Thoracic aorta endothelial cell (primary cell): ENCODE measurements around a stretch of chr11.

DNA sequence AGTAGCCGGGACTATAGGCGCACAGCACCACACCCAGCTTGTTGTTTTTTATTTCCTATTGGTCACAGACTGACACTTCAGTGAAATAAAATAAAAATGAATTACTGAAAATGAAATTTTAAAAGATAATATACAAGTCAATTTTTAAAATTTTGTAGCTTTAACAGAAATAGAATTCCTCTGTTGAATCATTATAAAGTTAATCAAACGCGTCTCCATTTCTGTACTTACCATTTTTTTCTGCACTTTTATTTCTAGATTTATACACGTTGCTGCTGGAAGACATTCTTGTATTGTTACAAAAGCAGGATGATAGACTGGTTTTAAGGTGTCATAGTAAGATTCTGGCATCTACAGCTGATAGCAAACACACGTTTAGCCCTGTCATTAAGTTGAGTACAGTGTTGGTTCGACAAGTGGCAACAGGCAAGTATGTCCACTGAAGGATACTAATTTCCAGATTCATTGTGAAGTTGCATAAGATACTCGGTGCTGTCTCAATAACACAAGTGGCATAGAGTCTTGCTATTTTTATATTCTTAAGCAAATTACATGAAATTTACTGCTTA lies 36.4 kb upstream of the GRIK4 start:
- CAGE, long polyA plus RNA = no peak

DNA sequence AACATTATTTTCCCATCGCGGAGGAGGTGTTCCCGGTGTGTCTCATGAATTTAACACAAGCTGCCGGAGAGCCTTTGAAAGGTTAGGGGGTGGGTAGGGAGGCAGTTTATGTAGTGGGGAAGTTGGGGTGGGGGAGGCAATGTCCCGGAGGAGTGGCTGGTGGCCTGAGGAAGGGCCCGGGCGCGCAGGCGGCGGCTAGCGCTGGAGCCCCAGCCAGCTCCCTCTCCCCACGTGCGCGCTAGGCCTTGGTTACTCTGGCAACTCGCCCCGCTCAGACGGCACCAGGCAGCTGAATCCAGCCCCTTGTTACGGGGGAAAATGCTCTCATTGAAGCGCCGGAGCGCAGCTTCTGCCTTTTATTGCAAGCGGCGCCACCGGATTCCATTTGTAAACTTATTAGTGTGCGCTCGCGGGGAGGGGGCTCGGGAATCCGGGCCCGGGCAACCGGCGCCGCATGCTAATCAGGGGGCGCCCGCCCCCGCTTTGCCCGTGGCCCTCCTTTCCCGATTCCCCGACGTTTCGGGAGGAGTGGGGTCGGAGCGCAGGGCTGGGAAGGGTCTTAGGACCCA lies 52.5 kb downstream of the GRIK4 start:
- CAGE, long polyA plus RNA = no peak

- CAGE, long polyA plus RNA = no peak
Measured at GRCh38 chr11:120883725-120884254, 140.1 kb upstream of the TBCEL start.

DNA sequence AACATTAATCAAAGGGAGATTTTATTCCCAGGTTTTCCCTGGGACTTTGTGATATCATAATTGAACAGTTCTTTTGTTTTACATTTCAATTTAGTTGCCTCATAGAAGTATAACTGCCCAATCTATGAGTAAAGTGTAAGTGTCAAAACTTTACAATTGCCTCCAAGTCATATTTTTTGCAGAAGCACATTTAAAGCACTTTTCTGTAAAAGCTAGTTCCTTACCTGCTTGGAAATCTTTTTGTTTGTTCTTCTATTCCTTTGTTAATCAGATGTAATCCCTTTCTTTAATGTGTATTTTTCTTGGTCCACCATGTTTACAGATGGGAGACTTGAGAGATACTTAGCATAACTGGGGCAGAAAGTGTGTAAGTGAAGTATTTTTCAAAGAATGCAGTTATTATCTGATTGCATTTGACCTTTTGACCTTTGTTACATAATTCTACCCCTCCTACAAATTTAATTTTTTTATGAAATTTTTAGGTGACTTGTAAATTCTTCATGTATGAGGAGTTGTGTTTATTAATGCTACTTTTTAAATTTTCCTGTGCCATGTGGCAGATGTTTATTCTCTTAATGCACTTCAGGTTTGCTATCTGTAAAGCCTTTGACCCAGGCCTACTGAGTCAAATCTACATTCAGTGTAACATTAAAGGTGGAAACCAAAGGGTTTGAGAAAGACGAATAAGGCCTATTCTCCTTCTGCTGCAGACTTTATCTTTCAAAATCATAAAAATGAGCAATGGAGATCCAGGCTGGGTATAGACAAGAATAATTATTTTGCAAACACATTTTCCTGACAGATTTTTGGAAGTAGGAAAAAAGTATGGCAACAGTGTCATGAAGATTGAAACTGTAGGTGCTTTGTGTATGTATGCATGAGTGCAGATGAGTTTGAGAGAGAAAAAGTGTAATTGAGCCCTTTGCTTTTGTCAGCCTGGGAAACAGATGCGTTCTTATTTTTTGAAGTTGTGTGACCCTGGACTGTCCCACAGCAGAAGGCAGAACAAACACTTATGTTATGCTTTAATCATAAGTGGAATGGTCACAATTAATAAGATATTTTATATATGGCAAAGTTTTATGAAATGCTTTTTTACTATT lies 12.5 kb upstream of the TECTA start:
- CAGE, long polyA plus RNA = no peak

DNA sequence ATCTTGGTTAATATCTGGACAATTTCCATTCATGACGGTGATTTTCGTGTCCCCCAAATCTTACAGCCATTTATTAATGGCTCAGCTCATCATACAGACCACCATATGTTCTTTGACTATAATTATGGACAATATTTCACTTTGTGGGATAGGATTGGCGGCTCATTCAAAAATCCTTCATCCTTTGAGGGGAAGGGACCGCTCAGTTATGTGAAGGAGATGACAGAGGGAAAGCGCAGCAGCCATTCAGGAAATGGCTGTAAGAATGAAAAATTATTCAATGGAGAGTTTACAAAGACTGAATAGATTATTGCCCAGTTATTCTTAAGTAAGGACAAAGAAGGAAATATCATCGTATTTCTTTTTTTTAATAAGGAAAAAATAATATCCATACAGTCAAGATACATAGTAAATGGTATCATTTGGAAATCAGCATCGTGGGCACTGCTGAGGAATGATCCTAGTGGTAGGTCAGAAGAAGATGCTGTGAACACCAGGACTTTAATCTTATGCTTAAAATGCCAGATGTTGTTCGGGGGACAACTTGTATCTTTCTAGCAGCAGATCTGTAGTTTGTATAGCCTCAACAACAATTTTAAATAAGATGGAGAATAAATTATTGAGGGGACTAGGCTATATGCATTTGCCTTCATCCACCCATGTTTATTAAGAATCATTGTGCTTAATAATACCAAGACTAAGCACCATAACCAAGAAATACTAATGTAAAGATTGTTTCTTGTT lies 14.8 kb downstream of the SC5D start:
- CAGE, long polyA plus RNA = no peak

GRCh38 chr11:121357714-121358219 lies 65.2 kb downstream of the SC5D start:
- CAGE, long polyA plus RNA = no peak

GRCh38 chr11:121446781-121447123 lies 5.4 kb upstream of the SORL1 start:
- CAGE, long polyA plus RNA = no peak

GRCh38 chr11:121459398-121460109 lies 7.4 kb downstream of the SORL1 start:
- CAGE, long polyA plus RNA = no peak

GRCh38 chr11:121479867-121480364 lies 27.8 kb downstream of the SORL1 start:
- CAGE, long polyA plus RNA = no peak

GRCh38 chr11:121631895-121632597 lies 179.9 kb downstream of the SORL1 start:
- CAGE, long polyA plus RNA = no peak

DNA sequence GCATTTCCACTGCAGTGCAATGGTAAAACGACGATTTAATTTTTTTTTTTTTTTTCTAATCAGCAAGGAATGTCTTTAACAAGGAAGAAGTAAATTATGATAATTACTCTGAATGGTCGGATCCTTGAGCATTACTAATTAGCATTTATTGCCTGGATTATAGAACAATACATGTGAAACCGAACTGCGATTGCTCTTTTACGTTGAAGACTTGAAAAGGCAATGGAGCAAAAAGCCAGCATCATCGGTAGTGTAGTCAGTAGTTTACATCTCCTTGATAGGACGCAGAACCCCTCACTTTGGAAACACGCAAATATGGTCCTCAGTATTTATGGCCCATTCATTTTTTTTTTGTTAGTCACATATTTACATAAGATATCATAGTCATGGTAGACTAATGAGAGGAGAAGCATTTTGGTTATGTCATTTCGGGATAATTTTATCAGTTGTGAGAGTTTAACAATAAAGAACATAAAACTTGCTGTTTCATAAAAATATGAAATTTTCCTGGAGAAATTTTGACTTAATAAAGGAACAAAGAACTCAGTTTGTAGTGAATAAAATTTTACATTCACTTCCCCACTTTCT lies 20.1 kb downstream of the BLID start:
- CAGE, long polyA plus RNA = no peak

- CAGE, long polyA plus RNA = no peak
Measured at GRCh38 chr11:122173536-122174081, 57.6 kb upstream of the BLID start.

DNA sequence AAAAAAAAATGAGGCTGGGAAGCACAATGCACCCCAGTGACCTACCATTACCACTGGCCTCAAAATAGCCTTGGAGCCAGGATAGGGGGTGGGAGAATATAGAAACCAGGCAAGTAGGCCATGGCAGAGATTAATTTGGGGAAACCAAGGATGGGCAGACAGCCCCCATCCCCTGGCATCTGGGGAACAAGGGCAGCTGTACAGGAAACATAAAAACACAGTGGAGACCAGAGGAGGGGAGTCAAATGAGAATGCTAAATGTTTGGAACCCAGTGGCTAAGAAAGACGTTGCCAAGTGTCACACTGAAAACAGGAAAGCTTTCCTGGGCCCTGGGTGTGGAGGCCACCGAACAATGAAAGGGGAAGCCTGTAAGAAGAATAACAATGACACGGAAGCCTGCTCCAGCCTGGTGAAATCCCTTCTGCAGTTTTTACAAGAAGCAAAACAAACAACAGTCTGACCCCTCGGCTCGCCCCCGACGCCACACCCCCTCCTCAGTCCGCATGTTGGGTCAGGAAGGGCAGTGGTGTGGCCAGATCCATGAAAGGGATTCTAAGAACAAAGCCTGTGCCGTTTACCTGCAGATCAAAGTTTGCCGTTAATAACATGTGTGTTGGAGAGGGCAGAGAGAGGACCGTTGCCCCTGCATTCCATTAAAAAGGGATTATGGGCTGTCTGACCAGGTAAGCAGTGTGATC lies 113.5 kb upstream of the BLID start:
- CAGE, long polyA plus RNA = no peak

DNA sequence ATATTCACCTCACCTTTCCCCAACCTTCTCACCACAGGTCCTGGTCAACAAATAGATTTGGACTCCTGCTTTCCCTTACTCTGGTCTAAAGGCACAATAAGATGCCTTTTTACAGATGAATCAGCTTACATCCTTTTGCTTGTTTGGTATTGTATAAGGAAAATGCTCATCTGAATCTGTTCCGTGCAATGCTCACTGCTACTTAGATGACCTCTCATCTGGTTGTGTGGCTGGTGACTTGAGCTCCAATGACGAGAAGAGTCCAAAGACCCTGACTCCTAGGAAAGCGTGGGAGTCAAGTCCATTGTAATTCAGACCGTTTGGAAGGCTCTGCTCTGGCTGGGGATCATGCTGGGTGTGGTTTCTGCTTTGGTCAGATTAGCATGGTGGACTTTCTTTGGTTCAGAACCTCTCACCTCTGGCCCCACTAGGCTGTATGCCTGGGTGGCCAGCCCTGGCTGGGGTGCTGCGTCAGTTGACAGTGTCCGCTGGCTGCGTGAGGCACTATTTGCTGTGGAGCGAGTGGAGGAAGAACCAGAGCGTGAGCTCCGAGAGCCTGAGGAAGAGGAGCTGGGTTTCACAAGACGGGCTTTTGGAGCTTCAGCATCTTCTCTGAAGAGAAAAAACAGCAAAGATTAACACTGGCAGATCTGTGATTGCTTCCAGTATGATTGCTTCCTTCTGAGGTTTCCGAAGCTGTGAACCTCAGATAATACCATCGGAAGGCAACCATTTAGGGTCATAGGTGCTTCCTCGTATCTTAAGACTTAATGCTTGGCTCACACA lies 11.4 kb upstream of the HSPA8 start:
- CAGE, long polyA plus RNA = no peak

- CAGE, long polyA plus RNA = no peak
Measured at GRCh38 chr11:123083244-123084119, 21.5 kb upstream of the HSPA8 start.

DNA sequence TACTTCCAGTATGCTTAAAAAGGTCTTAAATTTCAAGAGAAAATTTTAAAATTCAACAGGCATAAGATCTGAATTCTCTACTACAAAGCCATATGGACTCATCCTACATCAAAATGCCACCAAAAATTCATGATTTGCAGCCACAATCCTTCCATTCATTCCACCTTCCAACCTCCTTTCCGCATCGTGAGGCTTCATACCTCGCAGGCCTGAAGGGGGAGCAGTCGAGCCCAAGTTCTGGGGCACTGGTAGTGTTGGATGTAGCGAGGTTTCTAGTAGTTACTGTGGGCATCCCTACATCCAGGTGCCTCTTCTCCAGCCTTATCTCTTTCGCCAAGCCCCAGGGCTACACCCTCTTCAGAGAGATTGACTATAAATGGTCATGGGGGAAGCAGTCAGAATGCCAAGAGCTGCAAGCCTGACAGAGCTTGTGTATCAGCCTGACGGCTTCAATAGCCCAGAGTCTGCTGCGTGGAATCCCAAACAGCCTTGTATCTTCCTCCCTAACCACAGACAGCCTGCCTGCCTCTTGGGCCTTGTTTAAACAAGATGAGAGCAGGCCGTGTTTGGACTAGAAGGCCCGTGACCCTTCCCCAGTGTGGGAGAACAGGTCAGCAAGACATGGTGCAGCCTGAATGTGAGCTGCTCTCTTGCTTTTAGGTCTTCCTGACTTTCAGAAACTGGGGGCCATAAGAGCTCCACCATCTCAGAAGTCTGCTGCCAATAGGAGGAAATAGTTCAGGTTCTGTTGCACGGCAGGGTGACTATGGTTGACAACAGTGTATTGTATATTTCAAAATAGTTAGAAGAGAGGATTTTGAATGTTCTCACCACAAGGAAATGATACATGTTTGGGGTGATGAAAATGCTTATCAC lies 28.8 kb downstream of the CLMP start:
- CAGE, long polyA plus RNA = no peak

GRCh38 chr11:123362703-123363930 lies 67.0 kb upstream of the GRAMD1B start:
- CAGE, long polyA plus RNA = no peak

DNA sequence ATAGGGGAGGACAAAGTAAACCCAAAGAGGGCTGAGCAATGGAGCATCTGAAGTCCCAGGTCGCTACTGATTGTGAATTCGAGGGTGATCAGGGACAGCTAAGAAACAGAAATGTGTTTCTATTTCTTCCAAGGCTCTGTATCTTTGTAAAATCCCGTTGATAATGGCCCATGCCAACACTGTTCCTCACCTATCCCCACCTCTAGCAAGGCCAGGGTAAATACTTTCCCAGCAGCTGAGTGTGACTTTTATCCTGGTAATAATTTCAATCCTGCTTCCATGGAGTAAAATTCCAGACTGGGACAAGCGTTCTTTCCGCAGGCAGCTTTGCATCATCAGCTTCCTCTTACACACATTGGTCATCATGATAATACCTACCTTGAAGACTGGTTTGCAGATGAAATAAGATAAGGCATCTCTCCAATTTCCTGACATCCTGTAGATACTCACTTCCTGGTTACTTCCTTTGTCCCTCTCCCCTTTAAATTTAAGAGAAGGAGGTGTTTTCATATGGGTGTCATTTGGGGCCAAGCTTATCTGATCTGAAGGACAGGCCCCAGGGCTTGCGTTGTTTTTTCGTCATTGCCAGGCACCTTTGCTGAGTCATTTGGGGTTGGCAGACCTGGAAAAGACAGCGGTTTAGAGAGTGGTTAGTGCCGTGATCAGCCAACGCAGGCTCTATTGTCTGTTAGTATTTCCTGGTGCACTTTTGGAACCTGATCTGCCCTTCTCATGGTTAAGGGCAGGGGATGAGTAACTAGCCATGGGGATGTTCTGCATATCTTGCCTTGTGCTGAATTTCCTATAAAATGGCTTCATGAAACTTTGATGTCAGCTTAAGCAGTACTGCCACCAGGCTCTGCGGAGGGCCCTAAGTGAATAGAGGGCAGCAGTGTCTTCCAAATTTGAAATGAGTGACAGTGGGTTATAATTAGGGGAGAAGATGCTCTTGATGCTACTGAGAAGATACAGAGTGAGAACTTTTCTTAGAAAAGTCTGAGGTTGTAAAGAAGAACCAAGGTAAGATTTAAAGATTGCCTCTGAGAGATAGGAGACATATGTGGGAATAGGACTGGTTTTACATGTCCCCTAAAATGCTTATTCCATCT lies 24.1 kb downstream of the GRAMD1B start:
- CAGE, long polyA plus RNA = no peak

DNA sequence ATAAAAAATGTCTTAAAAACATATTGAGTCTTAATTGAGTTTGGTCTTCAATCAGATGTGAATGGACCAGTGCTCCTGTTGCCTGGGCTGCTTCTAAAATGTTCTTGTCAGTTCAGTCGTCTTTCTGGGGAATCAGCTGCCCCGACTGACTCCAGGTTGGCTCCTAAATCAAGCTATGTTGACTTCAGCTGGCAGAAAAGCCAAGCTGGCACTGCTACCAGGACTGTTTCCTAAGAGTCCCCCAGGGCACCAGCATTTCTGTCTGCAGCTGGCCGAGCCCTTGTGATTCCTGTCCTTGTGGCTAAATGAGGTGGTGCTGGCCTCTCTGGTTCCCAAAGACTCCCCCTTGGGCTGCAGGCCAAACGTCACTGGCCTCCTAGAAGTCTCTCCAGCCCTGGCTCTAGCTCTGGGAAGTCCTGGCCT lies 31.0 kb downstream of the GRAMD1B start:
- CAGE, long polyA plus RNA = no peak

DNA sequence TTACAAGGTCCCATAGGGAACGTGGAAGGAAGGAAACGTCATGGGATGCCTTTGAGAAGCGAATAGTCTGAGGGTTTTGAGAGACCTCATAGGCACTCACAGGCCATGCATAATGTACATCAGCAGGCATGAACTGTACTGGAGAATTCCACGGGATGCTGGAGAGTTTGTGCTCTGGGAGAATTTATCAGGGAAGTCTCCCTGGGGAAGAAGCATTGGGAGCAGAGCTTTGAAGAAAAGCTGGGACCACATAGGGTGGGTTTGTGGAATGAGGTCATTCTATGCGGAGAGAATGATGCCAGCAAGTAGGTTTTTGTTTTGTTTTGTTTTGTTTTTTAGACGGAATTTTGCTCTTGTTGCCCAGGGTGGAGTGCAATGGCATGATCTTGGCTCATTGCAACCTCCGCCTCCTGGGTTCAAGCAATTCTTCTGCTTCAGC lies 112.1 kb downstream of the SCN3B start:
- CAGE, long polyA plus RNA = no peak